SJCRH30 (cell line): ENCODE results near the genes HIF1A, RHOJ and WDR89.

DNA sequence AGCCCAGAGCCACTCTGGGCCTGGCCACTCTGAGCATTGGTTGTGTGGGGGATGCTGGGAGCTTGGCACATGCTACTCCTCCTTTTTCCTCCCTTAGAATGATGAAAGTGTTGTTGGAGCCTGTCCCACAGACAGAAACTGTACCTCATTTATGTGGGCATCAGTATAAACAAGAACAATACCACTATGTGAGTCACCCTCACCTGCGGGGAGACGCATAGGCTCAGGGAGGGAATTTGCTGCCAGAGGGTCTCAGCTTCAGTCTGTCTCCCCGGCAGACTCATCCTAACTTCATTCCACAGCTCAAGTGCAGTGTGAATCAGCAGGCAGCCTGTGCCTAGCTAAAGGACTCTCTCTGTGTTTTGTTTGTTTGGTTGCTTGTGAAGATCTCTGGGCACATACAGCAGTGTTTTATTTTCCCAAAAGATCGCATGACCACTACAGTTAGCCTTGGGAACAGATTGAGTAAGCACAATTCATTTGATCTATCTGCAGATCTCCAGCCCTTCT lies 98.9 kb downstream of the PRKCH start:
- RAMPAGE, long total RNA, result no peak

DNA sequence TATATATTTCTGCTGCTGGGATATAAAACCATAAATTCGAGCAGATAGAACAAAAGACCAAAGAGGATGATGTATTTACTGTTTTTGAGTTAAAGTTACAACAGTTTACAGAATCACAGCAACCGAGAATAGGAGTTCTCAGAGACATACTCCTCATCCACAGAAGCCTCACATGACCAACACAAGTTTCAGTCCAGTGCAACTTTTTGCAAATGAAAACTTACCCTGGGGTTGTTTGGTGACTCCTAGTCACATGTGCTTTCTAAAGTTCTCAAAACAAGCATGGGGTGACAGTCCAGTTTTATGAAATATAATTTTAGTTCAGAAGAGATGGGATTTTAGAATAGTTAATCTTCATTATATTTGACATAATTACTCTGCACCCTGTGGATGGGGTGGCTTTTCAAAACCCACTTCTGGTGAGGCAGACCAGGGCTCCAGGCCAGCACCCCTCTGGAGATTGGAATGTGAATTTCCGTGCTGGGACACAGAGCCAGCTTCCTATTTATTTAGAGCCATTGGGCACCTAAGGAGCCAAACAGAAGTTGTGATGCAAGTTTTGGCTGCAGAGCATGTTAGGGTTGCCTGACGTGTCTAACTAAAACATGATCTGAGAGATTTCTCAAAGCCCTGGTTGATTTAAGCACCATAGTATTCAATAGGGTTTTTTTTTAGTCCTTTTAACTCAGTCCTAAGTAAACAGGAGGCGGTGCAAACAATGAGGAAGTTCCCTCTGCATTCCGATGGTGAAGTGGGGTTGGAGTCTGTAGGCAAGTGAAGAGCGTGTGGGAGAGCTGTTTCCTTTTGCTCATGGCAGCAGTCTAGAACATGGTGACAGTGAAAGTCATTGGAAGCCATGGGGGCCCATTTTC lies 117.4 kb downstream of the PRKCH start:
- RAMPAGE, long total RNA, result no peak

DNA sequence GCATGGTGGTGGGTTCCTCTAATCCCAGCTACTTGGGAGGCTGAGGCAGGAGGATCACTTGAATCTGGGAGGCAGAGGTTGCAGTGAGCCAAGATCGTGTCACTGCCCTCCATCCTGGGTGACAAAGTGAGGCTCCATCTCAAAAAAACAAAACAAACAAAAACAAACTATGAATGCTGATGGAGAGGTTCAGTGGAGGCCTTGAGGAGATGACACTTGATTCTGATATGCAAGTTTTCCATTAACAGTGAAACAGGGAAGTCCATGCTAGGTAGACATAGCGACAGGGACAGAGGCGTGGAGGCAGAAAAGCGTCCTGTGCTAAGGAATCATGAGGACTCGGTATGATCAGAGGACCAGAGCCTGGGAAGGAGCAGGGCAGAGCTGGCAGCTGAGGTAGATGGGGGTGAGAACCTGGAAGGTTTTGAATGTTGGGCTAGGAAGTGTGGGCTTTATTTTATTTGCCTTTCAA lies 185.5 kb upstream of the HIF1A start:
- RAMPAGE, long total RNA, result no peak

DNA sequence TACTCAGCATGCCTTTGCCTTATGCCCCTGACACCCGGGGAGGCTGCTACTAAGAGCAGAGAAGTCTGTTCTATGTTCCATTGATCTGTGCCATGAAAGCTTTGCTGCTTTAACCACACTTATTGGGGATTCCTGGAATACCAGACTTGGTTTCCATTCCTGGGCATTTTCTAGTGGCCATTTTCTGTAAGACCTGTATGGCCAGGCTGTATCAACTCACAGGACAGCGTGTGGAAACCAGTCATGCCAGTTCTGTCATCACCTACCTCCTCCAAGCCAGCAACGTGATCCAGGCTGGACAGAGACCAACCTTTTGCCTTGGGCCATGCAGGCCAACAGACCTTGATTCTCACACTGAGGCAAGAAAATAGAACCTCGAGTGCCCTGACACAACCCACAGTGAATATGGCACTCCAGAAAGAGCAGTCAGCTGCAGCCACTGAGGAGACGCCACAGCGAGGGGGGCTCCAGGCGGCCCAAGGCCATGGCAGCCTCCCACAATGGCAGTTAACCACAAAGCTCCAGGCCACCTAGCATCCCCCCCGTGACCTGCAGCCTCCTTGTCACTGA lies 168.9 kb upstream of the HIF1A start:
- RAMPAGE, long total RNA, result no peak

DNA sequence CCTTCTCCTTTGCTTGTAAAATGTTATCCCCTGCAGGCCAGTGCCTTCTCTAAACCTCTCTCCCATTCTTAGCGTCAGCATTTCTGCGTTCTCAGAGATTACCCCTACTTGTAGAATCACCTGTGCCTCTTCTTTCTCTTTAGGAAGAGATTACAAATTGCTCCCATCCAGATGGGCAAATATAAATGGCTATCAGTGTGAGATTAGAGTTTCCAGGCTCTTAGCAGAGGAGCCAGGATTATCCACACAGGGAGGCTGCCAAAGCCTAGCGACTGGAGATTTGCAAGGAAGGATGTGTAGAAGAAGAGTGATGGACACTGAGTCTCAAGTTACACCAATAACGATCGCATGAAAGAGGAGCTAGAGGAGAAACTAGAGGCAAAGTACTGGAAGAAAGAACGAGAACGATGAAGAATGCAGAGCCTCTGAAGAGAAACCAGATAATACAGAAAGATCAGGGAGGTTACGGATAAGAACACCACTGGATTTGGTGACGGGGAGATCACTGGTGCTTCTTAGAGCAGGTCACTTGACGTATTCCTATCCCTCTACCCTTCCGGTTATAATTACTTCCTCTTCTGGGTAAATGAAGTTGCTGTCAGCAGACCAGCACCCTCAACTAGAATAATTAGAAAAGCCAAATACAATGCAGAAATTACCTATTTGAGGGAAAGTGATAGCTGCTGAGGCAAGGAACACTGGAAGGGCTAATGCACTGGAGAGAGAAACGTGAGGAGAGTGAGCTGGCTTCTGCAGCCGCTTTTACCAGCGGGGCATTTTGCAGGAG lies 93.3 kb upstream of the HIF1A start:
- RAMPAGE, long total RNA, result no peak

DNA sequence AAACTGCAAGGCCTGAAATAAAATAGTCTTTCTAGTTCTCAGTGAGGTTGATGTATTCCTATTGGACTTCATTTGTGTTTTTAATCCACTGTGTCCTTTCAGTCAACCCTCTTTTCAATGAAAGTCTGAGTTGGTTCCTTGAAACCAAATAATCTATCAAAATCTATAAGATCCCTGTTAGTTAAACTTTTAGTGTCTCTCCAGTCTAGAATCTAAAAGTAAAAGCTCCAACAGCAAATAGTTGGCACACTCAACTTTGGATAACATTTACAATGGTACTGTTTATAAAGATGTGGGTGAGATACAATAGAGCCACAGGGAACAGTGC lies 56.9 kb upstream of the HIF1A start:
- RAMPAGE, long total RNA, result no peak

GRCh38 chr14:61662685-61662998 lies 32.7 kb upstream of the HIF1A start:
- RAMPAGE, long total RNA, result no peak

- RAMPAGE, long total RNA, result start-site peak on the plus strand at chr14:61695486-61695555, 68 and 58 reads in 2 replicates
Measured at GRCh38 chr14:61695376-61696470, at the start of gene HIF1A. HIF1A (plus strand) TSS chr14:61695513.

DNA sequence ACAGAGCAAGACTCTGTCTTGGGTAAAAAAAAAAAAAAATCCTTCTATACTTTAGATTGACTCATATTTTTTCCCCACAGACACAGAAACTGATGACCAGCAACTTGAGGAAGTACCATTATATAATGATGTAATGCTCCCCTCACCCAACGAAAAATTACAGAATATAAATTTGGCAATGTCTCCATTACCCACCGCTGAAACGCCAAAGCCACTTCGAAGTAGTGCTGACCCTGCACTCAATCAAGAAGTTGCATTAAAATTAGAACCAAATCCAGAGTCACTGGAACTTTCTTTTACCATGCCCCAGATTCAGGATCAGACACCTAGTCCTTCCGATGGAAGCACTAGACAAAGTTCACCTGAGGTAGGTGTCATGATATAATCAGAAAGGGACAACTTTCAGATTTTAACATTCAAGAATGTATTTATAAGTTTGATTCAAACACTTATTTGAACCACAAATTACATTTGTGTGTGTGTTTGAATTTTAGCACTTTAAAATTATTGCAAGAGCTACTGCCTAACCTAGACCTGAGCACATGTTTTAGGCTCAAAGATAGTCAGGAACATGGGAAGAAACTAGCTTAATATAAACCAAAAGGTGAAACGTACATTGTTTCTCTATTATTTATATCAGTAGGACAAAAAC lies 24.1 kb upstream of the SNAPC1 start:
- RAMPAGE, long total RNA, result no peak

DNA sequence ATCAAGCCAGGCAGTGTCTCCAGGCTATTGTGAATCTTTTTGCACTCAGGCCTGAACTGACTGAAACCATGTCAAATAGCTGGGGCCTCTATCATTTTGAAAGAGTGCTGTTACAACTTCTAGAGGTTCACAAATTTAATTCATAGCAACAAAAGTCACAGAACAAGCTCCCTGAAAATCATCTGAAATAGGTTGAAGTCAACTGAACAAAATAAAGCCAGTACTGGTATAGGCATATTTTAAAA lies 49.1 kb upstream of the KCNH5 start:
- RAMPAGE, long total RNA, result no peak

GRCh38 chr14:63203836-63205049 lies at the start of gene RHOJ:
RHOJ (plus strand) TSS chr14:63204443.
- RAMPAGE, long total RNA, result no peak

DNA sequence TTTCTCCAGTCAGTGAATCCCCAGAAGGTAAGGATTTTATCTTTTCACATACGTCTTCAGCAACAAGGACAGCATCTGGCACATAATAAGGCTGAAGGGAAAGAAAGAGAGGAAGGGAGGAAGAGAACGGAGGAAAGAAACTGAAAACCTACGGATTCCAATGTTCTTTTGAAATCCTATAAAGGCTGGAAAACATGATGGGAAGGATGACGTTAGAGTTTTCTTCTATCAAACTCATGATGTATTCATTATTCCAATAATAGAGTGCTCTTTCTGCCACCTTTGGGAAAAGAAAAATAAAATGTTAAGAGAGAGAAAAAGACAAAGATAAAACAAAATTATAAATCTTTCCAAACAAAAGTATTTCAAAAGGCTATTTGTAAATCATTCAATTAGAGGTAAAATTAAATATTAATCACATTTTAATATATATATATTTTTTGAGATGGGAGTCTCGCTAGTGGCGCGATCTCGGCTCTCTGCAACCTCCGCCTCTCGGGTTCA lies 65.6 kb upstream of the GPHB5 start:
- RAMPAGE, long total RNA, result no peak

GRCh38 chr14:63424008-63424478 lies 105.3 kb upstream of the GPHB5 start:
- RAMPAGE, long total RNA, result no peak

GRCh38 chr14:63453474-63454119 lies 89.6 kb downstream of the PPP2R5E start:
- RAMPAGE, long total RNA, result no peak

DNA sequence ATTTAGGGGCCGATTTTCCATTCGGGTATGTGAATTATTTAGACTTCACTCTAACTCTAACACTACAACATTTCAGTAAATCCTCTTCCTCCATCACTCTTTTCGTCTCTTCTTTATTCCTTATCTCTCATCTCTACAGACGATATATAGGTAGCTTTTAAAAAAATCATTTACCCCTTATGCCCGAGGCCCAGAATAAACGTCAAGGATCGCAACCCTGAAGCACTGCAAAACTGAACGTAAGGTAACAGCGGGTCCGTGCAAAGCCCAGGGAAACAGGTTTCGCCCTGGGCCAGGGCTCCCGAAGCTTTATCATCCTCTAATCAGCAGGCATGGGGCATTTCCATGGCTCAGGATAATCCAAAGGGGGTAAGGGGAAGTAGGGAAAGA lies 1.2 kb downstream of the PPP2R5E start:
- RAMPAGE, long total RNA, result no peak

- RAMPAGE, long total RNA, result no peak
Measured at GRCh38 chr14:63641120-63641387, 617 bp downstream of the WDR89 start.

GRCh38 chr14:63641388-63642479 lies at the start of gene WDR89:
WDR89 (minus strand) TSS chr14:63641871.
- RAMPAGE, long total RNA, result no peak

DNA sequence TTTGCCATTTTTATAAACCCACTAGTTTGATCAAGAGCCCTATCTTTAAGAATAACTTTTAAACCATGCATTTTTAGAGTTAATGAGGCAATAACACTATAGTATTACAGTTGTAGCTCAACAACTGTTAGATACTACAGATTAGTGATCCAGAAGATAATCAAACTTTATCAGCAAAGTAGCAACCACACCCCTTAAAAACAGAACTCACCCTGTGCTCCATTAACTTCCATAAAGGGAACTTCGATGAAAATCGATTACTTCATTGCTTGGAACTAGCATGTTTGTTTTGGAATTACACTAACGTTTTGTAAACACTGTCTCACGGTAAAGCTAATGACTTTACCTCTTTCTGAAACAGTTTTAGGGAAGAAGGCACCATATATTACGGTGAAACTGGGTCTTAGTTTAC lies 1.4 kb downstream of the SGPP1 start:
- RAMPAGE, long total RNA, result no peak

DNA sequence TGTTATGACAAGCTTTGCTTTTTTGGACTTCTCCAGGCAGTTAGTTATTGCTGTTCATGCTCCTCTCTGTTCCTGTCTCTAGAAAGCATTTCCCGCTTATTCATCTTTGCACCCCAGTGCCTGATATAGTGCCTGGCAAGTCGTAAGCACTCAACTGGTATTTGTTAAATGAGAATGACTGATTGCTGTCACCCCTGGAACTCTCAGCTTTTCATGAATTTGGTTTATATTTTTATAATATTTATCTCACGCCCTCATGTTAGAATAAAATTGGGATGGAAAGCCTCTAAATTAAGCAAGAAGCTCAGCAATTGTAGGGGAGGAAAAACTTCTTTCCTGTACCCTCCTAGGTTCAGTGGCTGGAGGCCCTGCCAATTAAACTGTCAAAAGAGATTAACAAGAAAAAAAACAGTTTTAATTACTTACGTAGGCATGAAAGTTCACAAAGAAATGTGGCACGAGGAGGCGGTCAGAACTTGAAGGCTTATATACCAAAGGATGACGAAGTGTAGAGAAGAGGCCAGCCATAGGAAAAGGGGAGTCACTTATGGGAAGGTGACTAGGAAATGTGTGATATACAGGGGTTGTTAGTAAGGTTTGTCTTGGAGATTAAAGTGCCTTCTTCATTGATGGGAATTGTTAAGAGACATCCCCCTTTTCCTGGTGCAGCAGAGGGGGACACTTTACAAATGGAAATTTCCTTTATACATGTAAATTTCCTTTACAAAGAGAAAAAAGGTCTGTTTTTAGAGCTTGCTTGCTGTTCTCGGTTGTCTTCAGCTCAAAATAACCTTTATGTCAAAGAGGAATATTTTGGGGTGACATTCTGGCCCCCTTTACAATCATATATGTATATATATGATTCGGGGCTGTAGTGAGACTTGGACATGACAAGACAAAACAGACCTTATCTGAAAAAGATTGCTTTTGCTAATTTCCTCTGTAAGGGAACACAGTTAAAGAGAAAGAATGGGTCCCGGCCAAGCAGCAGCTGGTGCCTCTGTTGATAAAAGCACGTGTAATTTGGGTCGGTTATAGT lies 38.3 kb downstream of the SYNE2 start:
- RAMPAGE, long total RNA, result no peak

DNA sequence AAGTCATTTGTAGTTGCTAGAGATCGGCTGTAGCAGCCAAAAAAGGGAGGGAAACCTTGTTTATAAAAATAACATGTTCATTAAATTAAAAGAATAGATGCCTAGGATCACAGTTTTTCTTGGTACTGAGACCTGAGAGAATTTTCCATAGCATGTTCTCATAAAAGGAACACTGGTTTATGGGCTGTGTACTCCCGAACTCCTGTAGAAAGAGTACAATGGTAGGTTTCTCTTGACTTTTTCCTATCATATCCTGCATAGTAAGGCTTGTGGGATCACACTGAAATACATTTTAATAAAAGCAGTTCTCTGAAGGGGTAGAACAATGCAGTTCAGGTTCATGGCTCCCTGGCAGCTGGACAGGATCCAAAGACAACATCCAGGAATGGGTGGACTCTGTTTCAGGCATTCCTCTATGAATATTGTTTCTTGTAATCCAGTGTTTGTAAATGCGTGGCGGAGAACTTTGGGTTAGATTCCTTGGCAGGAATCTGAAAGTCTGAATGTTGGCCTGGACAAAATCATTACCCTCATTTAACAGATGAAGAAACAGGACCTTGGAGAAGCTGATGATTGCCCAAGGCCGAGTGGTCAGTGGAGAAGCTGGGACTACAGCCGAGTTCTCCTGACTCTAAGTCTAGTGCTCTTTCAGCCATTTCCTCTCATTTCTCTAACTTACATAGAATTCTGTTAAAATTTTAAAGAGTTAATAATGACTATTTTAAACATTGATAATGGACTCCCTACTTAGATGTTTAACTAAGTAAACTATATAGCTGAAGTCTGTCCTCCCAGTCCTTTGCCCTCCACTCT lies 43.5 kb downstream of the SYNE2 start:
- RAMPAGE, long total RNA, result no peak